Left colon (tissue), 1 donor: ENCODE measurements around a stretch of chr4.

GRCh38 chr4:17492148-17492543, 19.7 kb downstream of the QDPR start:
- PRO-cap = no peak

GRCh38 chr4:17535917-17536276, 20.9 kb downstream of the CLRN2 start:
- PRO-cap = no peak

- PRO-cap = unidirectional peak, plus-strand start at chr4:17550674
Observed at GRCh38 chr4:17550503-17550908, 26.5 kb upstream of the LAP3 start.

DNA sequence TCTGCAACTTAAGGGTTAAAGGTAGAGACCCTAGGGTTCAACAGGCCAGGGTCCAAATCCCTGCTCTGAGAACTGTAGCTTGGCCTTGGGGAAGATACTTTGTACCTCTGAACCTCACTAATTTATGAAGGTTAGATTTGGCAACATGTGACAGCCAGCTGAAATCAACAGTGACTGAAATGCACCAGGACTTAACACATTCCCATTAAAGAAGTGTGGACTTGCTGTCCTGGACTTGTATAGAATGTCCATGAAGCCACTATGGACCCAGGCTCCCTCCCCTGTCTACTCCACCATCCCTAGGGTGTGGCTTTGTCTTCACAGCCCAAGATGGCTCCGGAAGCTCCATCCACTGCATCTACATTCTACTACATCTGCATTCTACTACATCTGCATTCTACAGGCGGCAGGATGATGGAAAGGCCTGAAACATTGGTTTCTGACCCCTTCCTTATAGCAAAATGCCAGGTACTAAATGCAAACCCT, 17.6 kb upstream of the LAP3 start:
- PRO-cap = no peak

DNA sequence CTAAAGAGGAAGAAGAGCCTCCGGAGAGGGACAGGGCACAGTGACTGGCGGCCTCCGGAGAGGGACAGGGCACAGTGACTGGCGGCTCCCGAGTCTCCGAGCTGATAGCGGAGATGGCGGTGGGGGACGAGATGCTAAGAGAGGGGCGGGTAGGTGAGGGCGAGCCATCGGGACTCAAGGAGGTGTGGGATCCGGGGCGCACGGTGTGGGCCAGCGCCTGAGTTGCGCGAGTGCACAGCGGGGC, 263 bp upstream of the FAM184B start:
- PRO-cap = no peak

DNA sequence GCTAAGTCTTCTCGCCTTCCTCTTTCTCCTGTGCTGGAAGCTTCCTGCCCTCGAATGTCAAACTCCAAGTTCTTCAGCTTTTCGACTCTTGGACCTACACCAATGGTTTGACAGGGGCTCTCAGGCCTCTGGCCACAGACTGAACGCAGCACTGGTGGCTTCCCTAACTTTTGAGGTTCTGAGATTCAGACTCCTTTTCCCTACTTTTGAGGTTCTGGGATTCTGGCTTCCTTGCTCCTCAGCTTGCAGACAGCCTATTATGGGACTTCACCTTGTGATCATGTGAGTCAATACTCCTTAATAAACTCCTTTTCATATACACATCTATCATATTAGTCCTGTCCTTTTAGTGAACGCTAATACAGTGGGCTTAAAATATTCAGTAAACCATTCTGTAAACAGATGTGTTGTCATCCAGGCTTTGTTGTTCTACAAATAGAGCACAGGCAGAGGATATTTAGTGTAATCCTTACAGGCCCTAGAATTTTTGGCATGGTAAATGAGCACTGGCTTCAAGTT, 95.1 kb downstream of the LCORL start:
- PRO-cap = no peak

DNA sequence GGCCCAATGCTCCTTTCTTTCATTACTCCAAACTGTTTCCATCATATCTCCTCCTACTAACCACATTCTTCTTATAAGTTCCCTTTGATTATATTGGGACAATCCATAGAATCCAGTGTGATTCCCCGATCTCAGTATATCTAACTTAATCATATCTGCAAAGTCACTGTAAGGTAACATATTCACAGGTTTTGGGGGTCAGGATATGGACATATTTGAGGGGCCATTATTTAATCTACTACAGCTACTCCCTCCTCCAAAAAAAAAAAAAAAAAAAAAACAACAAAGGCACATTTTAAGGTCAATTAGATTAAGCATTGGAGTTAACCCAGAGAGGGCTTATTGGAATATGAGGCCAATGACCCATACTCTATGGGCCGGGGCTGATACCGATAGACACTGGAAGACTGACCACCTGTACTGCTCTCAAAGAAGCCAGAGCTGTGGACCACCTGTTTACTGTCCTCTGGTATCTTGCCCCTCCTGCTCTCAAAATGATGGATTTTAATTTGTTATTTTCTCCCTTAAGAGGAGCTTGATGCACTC, 1103.7 kb upstream of the SLIT2 start:
- PRO-cap = unidirectional peak, minus-strand start at position 268 of the sequence

DNA sequence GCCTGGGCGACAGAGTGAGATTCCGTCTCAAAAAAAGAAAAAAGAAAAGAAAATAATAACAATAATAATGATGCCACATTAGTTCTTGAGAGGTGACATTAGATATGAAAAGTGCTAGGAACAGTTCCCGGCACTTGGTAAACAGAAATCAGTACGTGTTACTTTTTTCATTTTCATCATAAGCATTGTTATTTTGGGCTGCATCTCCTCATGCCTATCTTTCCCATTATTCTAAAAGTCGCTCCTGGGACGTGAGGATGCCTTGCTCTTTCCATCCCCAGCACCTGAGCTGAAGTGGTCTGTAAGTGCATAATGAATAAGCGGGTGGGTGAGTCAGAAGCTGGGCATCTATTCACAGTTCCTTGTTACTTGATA, 475.9 kb upstream of the SLIT2 start:
- PRO-cap = no peak

DNA sequence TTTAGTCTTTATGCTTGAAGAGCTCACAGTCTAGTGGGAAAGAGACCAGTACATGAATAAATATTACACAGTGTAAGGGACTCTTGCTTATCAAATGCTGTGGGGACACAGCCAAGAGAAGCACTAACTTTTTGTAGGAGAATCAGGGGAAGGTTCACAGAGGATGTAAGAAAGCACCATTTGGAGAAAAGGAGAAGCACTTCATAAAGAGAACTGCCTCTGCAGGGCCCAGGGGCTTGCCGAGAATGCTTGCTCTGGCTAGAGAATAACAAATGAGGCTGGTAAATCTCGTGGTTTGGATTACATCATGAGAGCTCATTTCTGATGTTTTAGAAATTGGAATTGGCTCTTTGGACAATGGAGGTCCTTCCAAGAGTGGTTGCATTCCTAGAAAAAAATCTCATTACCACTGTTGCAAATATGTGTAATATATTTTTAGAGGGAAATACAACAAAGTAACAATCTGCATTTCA, 15.0 kb downstream of the SLIT2 start:
- PRO-cap = no peak

DNA sequence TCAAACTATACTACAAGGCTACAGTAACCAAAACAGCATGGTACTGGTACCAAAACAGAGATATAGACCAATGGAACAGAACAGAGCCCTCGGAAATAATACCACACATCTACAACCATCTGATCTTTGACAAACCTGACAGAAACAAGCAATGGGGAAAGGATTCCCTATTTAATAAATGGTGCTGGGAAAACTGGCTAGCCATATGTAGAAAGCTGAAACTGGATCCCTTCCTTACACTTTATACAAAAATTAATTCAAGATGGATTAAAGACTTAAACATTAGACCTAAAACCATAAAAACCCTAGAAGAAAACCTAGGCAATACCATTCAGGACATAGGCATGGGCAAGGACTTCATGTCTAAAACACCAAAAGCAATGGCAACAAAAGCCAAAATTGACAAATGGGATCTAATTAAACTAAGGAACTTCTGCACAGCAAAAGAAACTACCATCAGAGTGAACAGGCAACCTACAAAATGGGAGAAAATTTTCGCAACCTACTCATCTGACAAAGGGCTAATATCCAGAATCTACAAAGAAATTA, 43.2 kb downstream of the PACRGL start:
- PRO-cap = no peak

DNA sequence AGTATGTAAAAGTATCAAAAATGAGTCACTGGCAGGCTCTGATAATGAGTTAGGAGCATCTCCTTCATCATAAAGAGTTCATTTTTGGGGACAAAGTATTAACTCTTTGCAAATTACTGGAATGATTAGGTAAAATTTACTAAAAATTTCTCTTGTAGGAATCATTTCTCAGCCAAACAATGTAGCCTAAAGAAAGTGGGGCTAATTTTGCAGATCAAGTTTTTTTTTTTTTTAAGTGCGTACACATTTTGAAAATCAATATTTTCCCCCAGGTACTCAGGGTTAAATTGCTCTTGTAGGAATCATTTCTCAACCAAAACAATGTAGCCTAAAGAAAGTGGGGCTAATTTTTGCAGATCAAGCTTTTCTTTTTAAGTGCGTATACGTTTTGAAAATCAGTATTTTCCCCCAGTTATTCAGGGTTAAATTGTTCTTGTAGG, 421.7 kb downstream of the PACRGL start:
- PRO-cap = no peak

GRCh38 chr4:23795340-23796081, 94.3 kb downstream of the PPARGC1A start:
- PRO-cap = no peak

DNA sequence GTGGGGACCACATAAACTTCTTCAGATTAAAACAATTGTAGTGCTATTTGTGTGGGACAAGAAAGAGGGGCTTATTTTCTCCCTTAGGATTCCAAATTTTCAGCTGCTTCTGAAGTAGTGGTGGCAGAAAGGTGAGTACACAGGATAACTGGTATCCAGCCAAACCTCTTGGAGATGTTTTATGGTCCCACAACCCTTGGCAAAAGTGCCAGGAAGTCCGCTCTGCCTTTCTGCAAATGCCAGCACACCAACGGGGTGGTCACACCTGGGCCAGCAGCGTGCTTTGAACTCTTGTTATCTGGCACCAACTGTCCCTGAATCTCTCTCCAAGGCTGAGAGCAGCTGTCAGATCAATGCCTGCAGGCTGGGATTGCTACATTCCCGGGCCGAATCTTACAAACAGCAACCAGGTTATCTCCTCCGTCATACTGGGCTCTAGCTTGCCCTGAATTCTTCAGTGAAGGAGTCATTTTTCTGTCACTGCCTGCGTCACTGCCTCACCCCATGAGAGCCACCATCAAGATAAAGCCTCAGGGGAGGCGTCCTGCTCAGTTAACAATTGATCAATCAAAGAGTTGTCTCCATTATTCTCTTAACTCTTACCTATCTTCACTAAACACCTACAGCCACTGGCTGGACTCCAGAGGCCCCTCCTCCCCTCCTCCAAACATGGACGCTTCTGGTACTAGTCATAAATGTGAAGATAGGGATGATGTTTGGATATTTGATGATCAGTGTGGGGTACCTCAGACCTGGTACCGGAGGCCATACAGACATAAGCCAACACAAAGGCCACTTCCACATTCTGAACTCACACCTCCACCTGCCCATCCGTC, 329.4 kb upstream of the PPARGC1A start:
- PRO-cap = no peak

DNA sequence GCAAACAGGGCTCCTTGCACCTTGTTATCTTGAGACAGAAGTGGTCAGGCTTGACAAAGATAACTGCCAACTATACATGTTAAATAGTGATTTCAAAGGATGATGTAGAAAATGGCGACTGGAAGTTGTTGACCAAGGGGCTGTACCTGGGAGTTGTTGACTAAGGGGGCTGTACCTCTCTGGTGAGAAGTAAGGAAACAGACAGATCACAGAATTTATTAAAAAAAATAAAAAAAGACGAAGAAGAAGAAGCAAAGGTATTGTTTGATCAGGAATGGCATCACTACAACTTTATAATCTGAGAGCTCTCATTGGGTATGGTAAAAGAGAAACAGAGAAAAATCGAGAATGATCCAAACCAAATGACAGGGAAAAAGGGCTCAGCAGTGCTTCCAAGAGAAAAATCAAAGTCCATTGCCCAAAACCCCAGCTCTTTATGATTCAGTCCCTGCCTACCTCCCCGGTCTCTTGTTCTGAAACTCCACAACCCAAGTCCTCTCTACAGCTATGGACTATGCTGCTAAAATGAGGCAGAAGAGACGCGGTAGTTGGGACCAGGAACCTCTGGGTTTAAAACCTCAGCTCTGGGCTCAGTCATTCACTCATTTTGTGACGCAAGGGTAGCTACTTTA, 341.0 kb upstream of the PPARGC1A start:
- PRO-cap = no peak

DNA sequence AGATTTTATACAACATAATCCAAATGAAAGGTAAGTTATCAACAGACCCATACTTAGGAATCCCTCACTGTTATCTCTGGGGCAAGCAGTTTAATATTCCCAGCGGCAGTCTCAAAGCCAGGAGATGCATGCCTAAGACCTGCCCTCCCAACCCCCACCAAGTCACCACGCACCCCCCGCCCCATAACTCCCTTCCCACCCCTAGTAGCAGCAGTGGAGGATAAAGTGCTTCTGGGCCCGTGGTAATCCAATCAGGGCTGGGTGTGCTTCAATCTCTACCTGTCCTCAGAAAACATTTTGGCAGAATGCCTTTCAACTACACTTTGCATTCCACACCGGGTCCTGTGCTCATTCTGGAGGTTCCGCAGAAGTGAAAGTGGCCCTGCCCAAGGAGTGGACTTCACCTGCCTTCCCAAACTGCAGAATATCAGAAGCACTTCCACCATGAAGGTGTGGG, 322.4 kb downstream of the DHX15 start:
- PRO-cap = no peak

DNA sequence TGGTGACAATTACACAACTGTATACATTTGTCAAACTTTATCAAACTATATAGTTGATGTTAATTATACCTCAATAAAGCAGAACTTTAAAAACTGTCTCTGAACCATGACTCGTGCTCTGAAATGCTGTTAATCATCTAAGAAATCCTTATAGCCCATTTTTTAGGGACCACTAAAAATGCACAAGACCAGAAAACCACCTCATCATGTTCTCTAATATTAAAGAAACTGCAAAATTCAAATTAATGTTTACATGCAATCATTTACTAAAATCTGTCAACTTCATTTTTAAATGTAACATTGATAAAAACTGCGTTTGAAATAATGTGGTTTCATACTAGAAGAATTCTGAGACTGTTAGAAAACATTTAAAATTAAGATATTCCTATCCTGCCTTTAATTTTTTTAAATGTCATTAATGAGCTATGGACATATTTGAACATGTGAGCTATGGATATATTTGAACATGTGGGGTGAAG, 60.1 kb downstream of the DHX15 start:
- PRO-cap = no peak

- PRO-cap = unidirectional peak, minus-strand start at chr4:24572914
Observed at GRCh38 chr4:24572675-24573043, 11.7 kb downstream of the DHX15 start.

DNA sequence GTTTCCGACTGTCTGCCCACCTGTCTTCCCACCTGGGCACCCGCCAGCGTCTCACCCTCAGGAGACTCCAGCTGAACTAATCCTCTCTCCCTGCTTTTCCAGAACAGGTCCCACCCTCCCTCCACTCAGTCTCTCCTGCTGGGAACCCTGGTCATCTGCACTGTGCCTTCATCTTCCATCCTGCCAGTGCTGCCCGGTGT, 2.8 kb downstream of the SOD3 start:
- PRO-cap = no peak

- PRO-cap = no peak
Observed at GRCh38 chr4:24819694-24820179, 24.4 kb downstream of the SOD3 start.

DNA sequence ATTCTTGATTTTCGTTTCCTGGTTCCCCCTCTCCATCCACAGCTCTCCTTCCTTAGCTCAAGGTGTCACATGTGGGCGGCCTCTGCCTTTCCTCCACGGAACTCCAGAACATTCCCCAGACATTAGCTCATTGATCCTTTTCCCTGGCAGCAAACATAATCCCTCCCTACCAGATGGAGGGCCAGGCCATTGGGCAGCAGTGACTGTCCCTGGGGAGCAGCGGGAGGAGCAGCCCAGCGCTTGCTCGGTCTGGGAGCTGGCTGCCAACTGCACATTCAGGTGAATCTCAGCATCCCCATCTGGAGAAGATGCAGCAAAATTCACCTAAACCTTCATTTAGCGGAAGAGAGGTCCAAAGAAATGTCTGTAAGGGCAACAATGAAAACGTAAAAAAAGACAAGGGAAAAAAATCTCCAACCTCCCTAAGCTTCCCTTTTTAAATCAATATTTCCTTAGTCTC, 56.1 kb downstream of the CCDC149 start:
- PRO-cap = no peak